Astrocyte (in vitro differentiated cells and primary cell): Measurements from ENCODE around the gene KISS1.

GRCh38 chr1:203699926-203700439 is 65.0 kb upstream of the LAX1 start:
- PRO-cap = no peak
- RRBS, 2 experiments = no CpG with 5 or more reads among the region's 1 CpG

GRCh38 chr1:203797959-203799066 is 2.9 kb downstream of the ZBED6 start:
- PRO-cap = no peak
- RRBS, 2 experiments = no CpG with 5 or more reads among the region's 10 CpGs

DNA sequence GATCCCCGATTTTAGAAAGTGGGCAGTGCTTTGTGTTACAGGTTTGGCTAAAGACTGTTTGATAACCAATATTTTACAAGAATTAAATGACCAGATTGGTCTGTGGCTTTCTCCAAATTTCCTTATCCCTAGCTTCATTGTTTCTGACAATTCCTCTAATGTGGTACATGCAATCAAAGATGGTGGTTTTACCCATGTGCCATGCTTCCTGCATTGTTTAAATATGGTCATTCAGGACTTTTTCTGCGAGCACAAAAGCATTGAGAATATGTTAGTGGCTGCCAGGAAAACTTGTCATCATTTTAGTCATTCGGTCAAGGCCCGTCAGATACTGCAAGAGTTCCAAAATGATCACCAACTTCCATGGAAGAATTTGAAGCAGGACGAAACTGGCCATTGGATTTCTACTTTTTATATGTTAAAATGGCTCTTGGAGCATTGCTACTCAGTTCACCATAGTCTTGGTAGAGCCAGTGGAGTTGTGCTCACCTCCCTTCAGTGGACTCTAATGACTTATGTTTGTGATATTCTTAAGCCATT is 3.7 kb downstream of the ZBED6 start:
- PRO-cap = no peak
- RRBS, 2 experiments = no CpG with 5 or more reads among the region's 5 CpGs

- PRO-cap = no peak
- RRBS, 2 experiments = no CpG with 5 or more reads among the region's 2 CpGs
These were observed 12.9 kb downstream of the ZBED6 start for GRCh38 chr1:203808252-203808767.

DNA sequence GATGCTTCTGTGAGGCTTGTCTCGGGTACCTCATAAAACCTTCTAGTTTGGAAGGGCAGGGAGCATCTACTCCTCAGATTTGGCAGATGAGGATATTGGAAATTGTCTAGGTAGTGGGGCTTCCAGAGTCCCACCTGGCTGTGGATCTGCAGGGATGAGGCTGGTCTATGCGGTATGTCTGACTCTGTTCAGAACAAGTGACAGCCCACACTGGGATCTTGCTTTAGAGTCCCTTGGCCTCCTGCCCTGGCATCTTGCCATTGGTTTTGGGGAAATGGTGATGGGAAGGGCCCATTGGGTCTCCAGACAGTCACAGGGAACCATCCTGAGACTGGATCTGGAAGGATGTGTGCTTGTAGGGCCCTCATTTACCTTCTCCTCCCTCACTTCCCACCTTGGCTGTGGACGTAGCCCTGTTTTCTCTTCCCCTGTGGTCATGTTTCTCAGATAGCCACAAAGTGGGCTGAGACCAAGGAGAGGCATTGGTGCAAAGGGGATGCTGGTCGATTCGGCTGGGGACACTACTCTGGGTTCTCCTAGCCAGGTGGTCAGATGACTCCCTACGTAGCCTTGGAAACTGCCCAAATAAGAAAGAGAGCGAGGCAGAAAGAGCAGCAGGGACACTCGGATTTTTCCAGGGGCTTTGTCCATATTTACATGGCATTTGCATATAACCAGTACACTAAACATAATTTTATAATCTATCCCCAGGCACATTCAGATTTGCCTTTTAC is 15.0 kb downstream of the SOX13 start:
- PRO-cap = no peak
- RRBS, 2 experiments = no CpG with 5 or more reads among the region's 8 CpGs

DNA sequence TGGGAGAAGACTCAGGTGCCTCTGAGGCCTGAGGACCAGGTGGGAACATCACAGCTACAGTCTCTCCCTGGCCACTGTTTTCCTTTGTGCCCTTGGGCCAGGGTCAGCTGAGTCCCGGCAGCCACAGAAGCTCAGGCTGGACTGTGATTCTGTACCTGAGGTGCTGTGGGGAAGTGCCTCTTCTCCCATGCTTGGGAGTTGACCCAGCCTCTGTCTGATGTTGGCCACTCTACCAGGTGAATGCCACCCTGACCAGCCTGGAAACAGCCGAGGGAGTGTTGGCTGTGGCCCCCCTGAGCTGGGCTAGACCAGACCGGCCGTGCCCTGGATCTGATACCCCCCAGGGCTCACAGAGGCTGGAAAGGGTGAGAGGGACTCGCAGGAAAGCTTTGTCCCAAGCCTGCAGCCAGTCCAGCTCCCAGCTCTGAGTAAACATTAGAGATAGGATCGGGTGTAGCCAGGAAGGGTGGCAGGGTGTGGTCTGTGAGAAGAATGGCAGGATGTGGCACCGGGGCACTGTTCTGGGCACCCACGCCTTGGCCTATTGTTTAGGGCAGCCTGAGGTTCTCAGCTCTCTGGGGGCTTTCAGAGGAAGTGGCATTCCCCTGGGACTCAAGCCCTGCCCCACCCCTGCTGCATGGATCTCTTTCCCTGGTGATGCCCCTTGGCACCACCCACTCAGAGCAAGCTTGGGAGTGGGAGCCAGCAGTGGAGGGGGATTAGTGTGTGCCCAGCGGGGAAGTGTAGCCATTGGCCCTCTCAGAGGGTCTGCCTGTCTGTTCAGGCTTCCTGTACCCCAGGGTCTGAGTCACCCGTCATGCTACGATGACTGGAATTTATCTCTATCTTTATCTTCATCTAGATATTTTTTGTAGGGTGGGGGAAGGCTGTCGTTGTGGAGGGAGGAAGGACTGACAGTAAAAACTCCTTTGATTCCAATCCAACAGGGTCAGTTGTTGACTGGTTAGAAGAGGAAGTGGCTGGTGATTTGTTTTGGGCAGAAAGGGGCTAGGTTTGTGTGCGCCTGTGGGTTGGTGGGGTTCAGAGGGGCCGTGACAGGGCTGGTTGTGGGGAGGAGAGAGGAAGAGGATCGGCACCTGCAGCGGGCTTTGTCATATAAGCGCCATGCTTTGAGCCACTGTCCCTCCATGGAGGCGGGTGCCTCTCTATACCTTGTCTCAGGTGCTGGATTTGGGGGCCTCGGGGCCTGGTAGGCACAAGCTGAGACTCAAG is 31.5 kb downstream of the SOX13 start:
- PRO-cap = no peak
- RRBS, 2 experiments = no CpG with 5 or more reads among the region's 19 CpGs

GRCh38 chr1:204126830-204127468 is 24.9 kb downstream of the ETNK2 start:
- PRO-cap = no peak
- RRBS, 2 experiments = no CpG with 5 or more reads among the region's 8 CpGs

DNA sequence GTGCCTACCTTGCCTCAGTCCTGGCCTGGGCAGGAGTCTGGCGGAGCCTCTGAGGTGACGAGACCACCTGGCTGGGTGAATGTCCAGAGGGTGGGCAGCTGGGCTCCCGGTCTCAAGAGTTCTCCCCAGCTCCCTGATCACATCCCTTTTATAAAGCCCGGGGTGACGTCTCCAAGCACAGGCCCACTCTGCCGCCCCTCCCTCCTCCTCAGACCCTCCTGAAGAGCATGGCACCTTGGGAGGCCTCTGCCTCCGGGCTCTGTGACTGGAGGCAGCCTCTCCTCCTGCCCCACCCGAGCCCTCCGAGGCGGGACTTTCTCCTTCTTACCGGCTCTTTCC is at the start of gene KISS1:
KISS1 (minus strand) TSS at position 124 of the 339 bp plus-strand sequence.
- PRO-cap = no peak
- RRBS, 2 experiments = 49 to 51% methylated on average over 6 to 8 of the region's 11 CpGs

GRCh38 chr1:204253884-204254689 is 40.3 kb upstream of the GOLT1A start:
- PRO-cap = no peak
- RRBS, 2 experiments = 33 to 36% methylated on average over 2 of the region's 8 CpGs

DNA sequence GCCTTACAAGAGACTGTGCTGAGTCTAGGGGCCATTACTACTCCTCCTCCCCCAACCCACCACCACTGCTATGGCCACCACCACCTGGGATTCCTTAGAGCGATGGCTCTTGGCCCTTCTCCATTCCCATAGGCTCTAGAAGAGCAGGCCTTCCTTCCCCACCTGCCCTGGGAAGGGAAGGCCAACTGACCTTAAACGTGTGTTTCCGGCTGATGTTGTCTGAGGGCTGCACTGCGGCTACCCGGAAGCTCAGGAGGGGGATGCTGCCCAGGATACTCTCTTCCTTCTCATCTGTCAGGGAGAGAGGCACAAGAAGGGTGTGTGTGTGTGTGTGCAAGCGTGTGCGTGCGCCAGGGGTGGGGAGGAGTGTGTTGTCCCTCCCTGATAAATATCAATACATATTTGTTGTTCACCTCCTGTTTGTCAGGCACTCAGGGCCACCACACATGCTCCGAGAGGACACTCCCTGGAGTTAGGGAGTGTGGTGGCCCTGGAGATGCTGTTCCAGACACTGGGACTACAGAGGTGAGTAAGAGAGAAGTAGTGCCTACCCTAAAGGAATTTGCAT is 51.0 kb upstream of the GOLT1A start:
- PRO-cap = no peak
- RRBS, 2 experiments = no CpG with 5 or more reads among the region's 9 CpGs

GRCh38 chr1:204358585-204359117 is 1.1 kb downstream of the PLEKHA6 start:
- PRO-cap = no peak
- RRBS, 2 experiments = no CpG with 5 or more reads among the region's 6 CpGs

- PRO-cap = no peak
- RRBS, 2 experiments = no CpG with 5 or more reads among the region's 2 CpGs
These were observed 5.7 kb downstream of the PPP1R15B start for GRCh38 chr1:204405910-204406394.

- PRO-cap = no peak
- RRBS, 2 experiments = no CpG with 5 or more reads among the region's 6 CpGs
These were observed 1.9 kb downstream of the PPP1R15B start for GRCh38 chr1:204409459-204410458.

GRCh38 chr1:204495062-204495160 is 306 bp upstream of the PIK3C2B start:
- PRO-cap = no peak
- RRBS, 2 experiments = no CpG with 5 or more reads among the region's 4 CpGs

- PRO-cap = no peak
- RRBS, 2 experiments = no CpG with 5 or more reads among the region's 13 CpGs
These were observed 661 bp upstream of the PIK3C2B start for GRCh38 chr1:204495161-204495771.

DNA sequence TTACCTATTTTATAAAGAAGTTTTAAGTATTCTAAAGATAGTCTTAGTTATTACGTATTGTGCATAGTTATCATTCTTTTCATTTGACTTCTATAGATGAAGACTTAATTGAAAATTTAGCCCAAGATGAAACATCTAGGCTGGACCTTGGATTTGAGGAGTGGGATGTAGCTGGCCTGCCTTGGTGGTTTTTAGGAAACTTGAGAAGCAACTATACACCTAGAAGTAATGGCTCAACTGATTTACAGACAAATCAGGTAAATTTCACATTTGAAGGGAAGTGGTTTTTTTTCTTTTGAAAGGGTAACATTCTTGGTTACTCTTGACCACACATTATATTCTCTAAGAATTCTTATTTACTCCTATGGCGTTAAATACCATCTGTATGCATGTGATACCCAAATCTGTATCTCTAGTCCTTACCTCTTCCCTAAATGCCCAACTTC is 26.5 kb downstream of the MDM4 start:
- PRO-cap = no peak
- RRBS, 2 experiments = no CpG with 5 or more reads among the region's 2 CpGs

DNA sequence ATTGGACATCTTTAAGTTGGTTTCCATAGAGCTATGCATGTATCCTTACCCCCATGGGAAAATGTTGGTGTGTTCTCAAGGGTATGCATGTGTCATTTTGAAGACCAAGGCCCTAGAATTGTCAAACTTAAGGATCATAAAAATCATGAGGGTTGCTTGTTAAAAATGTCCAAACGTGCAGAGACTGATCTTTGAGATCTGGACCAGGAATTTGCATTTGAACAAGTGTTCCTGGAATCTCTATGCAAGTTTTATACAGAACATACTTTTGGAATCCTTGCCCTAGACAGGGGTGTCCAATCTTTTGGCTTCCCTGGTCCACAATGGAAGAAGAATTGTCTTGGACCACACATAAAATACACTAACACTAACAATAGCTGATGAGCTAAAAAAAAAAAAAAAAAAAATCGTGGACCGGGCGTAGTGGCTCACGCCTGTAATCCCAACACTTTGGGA is 35.4 kb downstream of the MDM4 start:
- PRO-cap = no peak
- RRBS, 2 experiments = no CpG with 5 or more reads among the region's 5 CpGs

DNA sequence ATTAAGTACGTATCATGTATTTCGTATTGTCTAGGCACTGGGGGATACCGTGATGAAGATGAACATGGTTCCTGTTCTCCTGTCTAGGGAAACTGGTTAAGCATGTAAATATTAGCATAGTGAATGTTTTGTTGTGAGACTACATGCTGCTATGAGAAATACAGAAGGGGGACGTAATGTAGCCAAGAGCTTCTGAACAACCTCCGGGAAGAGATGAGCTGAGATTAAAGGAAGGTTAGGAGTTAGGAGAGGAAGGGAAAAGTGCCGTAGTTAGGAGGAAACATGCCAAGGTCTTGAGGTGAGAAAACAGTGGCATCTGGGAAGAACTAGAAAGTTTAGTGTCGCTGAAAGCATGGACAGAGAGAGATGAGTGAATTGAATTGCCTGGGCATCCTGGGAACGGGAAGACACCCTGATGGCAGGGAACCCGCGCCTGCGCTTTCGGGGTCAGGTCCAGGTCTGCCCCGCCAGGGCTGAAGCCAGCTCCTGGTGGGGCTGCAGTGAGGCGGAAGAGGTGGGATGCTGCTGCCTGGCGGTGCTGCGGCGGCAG is 45.6 kb downstream of the MDM4 start:
- PRO-cap = no peak
- RRBS, 2 experiments = no CpG with 5 or more reads among the region's 17 CpGs

GRCh38 chr1:204684173-204685280 is 1.0 kb downstream of the LRRN2 start:
- PRO-cap = no peak
- RRBS, 2 experiments = 3 to 4% methylated on average over 31 to 33 of the region's 64 CpGs

DNA sequence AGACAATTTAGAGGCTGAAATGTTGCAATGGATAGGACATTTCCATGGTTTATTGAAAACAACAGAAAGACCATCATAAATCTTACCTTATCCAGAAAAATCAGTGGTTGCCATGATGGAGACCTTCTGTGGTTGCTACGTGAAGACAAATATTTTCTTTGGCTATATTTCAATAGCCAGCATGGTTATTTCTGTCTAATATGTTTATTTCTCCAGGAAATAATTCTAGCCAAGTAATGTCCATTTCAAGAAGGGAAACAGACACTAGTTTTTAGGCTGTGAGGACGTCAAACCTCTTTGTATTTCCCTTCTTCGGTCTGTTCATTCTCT is 7.0 kb upstream of the NFASC start:
- PRO-cap = no peak
- RRBS, 2 experiments = no CpG with 5 or more reads among the region's 3 CpGs